Mucosa of descending colon (tissue), 1 donor: ENCODE results near the gene TSC1.

DNA sequence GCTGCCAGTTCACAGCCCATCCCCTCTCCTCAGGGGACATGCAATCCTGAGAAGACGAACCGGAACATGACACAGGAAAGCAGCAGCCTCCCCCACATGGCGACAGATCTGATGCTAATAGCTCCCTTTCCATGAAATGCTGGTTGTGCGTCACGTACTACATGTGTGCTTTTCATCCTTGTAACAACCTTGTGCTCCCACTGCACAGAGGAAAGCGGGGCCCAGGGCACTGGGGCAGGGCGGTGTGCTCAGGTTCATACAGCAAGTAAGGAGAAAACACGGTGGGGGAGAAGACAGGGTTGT lies 67.6 kb downstream of the PRRT1B start:
- PRO-cap: no peak

DNA sequence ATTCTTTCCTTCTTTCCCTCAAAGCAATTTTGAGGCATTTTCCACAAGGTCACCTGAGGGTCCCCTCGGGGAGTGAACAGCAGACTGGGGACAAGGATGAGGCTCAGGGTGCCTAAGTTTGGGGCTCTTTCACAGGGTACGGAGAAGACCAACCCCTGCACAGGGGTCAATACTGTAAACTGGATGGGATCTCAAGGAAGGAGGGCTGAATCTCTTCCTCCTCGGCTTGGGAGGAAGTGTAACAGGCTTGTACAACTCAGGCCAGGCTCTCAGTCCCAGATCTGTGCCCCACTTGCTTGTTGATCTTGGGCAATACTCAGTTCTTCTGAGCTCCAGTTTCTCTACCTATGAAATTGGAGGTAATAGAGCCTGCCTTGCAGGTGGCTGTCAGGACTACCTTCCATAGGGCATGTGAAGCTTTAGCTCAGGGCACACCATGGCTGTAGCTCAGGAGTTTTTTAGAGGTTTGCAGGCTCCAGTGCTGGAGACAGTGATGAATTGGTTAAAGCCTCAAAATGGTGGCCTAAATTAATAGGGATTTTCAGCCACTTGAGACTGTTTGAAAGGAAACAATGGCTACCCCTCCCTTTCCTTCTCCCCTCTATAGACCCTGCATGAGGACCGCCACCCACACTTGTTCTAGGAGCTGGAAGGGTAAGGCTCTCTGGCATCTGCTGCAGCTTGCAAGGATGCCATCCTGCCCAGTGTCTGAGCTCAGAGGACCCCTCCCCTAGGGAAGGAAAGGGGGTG lies 78.7 kb downstream of the PRRT1B start:
- PRO-cap: no peak

DNA sequence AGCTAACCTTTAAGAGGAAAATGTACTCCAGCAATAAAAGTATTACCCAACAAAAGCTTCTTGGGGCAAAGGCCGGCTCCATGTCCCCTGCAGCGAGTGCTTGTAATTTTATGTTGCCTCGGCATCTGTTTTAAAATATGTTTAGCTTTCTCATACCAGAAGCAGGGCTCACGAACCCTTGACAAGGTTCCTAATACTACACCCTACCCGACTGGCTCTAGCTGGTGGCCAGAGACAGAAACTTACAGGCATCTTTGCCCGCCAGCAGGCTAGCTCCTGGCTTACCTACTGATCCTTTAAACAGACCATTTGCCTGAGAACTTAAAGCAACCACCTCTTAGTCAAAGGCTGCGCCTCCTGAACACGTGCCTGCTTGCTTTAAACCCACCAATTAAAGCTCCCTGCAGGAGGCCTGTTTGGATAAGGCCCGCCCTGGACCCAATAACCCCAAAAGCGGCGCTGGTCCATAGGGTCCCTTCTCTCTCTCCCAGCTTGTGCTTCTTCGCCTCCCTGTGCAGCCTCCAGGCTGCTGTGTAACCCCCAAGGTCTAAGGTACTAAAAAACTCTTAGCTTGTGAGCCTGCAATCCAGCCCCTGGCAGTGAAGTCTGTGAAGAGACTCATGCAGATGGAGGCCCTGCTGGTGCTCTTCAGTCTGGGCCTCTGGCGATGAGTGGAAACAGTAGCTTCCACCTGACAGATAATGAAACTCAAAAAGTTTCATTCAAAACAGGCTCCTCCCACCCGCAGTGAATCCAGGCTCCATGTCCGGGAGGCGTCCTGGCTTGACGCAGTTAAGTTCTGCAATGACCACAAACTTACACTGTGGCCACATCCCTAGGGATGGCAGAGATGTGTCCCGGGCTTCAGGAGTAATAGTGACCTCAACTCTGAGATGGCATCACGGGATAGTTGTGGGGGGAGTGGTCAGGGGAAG lies 97.1 kb downstream of the PRRT1B start:
- PRO-cap: unidirectional peak, minus-strand start at position 298 of the sequence; unidirectional peak, minus-strand start at position 673 of the sequence

DNA sequence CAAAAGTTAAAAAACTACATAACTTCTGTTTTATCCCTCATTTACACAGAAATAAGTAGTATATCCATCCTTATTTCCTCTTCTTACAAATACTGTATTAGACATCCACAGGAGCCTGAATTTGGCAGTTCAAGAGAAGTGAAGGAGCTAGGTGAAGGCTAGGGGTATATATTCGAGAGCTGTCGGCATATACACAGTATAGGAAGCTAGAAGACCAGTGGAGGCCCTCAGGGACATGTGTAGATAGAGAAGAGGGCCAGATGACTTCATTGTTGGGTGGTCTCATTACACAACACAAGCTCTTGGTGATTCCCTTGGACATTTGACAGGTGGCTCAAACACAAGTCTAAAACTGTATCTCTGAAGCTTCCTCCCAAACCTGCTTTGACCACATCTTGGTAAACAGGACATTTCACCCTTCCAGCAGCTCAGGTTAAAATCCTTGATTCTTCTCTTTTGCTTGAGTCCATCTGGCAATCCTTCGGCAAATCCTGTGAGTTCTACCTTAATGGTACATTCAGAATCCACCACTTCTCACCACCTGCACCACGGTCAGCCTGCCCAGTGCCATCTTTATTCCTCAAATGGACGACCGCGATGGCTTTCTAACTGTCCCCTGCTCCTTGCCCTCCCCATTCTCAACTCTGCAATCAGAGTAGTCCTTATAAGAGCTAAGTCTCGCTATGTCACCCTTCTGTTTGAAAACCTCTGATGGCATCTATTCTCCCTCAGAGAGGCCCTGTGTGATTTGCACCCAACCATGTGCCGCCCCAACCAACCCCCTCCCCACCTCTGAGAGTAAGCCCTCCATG lies 74.8 kb downstream of the RAPGEF1 start:
- PRO-cap: no peak

- PRO-cap: no peak
Observed at GRCh38 chr9:131667344-131668029, 72.4 kb downstream of the RAPGEF1 start.

DNA sequence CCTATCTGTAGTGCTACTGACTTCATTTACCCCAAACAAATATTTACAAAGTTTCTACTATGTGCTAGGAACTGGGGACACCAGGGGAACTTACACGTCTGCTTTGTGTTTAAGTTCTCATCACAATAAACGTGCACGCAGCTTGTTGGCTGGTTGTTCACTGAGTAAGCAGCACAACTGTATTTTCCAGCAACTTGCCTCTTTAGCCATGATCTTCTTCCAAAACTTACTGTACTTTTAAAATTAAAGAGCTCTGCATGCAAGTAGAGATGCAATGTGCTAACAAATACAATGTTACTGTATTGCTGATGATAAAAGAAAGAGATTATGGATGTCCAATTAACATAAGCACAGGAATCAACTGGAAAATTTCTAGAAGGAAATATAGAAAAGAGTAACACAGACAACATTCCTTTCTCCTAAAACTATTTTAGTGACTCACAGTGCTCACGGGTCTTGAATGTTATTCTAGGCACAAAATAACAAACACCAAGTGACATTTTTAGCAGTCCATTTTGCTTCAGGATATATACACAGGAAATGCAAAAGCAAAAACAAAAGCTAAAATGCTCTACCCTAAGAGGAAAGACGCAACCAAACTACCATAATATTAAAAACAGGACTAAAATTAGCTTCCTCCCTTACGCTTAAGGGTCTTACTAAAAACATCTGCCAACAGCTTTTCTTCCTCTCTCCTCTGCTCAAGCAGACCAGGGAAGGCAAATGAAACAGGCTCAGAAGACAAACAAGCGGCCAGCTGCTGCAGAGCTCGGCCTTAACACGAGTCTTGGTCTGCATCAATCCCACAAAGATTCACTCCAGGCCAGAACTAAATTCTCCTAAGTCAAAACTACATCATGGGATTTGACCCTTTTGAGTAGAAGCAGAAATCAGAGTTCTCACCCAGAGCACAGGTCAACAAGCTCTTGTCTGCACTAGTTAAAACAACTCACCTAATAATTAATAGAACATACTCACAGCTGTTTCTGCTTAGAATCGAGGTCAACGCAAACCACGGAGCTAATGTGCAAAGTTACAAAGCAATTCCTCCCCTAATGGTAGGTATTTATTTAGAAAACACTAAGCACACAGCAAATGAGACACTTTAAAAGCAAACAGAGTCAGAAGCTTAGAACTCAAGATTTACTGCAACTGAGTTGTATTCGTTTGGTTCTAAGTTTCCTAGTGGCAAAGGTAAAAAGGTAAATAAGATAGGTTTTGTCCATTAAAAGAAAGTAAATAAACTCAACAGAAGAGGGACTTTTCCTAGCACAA lies 62.4 kb downstream of the RAPGEF1 start:
- PRO-cap: unidirectional peak, plus-strand start at position 737 of the sequence

DNA sequence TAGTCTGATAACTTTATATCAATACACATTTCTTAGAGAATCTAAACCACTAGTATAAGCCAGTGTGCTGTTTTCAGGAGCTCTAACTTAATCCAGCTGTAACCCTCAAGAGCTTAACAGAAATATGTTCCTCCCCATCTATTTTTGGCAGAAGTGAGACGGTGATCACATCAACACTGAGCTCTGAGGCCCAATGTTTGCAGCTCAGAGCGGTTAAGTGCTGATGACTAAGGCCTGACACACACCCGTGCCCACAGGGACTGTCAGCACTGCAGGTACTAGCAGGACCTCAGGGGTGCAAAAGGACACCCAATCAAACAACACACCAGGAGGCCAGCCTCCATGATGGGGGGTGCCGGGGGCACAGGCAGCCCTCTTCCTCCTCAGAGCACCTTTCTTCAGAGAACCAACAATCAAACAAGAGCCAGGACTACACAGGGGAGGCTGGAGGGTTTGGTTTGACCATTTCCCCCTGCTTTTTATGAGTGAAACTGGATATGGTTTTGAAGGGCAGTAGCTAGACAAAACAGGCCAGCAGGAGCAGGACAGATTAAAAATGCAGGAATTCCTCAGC lies 61.3 kb downstream of the RAPGEF1 start:
- PRO-cap: bidirectional peak, plus-strand start at position 216 of the sequence, minus-strand start at position 178 of the sequence

DNA sequence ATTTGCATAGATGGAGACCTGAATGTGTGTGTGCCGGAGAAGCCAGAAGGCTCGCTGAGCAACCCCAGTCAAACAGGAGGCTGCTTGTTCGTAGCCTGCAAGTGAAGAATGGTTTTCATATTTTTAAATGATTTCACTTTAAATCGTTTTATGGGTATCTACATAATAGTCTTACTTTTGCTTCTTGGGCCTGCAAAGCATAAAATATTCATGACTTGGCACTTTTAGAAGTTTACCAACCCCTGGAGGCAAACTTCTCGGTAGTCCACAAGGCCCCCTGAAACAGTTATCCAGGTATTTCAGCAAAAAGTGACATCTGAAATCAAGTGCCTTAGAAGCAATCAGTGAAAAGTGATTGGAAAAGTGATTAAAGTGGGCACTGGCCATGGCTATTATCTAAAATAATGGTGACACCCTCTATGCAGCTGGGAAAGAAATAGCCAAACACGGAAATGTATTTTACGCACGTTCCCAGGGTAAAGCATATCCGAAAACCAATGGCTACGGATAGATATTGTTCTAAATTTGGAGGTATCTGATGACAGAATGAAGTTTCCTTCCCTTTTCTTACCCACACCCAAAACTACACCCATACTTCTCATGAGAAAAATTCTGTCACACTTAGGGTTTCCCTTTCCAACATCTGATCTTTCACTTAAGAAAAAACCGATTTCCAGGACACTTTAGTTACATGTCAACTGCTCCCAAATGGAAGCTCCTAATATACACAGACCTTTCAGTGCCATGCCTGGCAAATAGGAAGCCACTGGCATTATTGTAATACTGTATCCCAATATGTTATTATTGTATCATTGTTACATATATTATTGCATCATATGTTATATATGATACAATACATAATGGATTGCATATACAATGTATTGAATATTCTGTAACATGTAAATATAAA lies 38.9 kb downstream of the RAPGEF1 start:
- PRO-cap: no peak

- PRO-cap: no peak
Observed at GRCh38 chr9:131989714-131990235, 89.9 kb downstream of the MED27 start.

- PRO-cap: no peak
Observed at GRCh38 chr9:132127696-132128166, 34.1 kb upstream of the NTNG2 start.

DNA sequence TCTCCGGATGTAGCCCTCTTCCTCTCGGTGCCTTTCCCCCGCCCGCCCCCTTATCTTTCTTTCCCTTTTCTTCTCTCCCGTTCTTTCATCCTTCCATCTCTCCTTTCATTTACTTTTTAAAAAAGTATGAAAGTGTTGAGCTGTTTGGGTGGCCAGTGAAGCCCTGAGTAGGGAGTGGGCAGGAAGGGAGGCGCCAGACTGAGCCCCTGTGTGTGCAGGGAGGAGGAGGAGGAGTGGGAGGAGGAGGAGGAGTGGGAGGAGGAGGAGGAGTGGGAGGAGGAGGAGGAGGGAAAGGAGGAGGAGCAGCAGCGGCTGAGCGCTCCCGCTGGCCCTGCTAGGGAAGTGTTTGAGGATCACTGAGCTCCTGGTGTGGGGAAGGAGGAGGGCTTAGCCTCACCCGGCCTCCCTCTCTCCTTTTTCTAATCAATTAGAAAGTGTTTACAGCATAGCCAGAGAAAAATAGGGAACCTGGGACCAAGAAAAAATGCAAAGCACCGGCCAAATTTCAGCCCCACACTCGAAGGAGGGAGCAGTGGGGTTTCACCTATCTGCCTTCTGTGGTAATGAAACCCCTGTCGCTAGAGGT lies 23.8 kb downstream of the NTNG2 start:
- PRO-cap: no peak

GRCh38 chr9:132329251-132329811 lies 25.5 kb downstream of the SETX start:
- PRO-cap: no peak

DNA sequence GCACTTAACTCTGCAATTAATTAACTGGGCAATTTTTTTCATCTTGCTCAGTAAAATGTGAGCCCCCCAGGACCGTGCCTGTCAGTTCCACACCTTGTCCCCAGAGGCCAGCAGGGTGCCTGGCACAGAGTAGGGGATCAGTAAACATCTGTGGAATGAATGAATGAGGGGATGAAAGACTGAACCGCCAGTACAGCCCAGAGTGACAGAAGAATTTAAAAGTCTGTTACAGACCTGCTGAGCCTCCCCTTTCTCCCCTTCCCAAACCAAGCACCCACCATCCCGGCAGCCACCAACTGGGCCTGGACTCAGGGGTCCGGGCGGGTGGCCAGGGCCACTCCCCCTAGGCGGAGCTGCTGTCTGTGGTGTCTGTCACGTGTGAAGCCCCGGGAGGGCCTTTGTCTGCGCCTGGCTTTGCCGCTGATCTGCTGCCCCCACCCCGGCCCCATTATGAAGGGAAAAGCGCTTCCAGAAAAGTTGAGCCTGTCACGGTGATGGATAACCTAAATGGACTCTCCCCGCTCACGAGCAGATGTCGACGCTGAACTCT lies 36.4 kb upstream of the BARHL1 start:
- PRO-cap: no peak

- PRO-cap: unidirectional peak, minus-strand start at chr9:132639484
Observed at GRCh38 chr9:132639206-132639948, 30.4 kb downstream of the DDX31 start.

DNA sequence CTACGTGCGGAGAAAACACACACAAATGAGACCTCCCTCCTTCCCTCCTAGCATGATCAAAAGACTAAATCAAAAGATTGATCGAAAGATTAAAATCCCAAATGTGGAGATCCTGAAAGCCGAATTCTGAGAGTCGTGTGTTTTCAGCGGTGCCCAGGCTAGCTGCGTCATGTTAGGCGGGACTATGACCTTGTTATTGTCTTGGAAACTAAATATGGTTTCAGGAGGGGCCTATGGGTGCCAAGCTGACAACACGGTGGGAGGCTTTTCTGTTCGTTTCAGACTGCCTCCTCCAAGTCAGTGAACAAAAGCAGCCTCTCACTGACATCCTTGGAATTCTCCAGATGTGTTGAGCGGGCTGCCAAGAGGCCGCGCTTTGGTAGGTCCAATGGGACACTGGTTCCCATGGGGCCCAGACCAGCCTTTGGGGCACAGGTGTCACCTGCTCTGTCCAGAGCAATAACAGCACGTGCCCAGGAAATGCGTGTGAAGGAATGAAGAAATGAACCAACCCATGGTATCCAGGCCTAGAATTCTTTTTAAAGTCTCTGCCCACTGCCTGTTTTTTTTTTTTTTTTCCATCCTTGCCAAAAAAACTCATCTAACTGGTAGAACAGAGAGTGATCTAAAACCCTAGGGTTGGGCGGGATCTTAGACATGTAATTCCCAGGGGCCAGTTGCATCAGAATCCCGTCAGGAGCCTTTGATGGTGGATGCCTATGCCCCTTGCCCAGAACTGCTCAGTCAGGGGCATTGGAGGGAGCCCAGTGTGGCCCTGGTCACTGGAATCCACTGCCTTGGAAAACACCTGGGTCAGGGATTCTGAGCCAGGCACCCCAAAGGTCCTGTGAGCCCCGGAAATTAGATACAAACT lies 59.8 kb downstream of the GTF3C4 start:
- PRO-cap: no peak

DNA sequence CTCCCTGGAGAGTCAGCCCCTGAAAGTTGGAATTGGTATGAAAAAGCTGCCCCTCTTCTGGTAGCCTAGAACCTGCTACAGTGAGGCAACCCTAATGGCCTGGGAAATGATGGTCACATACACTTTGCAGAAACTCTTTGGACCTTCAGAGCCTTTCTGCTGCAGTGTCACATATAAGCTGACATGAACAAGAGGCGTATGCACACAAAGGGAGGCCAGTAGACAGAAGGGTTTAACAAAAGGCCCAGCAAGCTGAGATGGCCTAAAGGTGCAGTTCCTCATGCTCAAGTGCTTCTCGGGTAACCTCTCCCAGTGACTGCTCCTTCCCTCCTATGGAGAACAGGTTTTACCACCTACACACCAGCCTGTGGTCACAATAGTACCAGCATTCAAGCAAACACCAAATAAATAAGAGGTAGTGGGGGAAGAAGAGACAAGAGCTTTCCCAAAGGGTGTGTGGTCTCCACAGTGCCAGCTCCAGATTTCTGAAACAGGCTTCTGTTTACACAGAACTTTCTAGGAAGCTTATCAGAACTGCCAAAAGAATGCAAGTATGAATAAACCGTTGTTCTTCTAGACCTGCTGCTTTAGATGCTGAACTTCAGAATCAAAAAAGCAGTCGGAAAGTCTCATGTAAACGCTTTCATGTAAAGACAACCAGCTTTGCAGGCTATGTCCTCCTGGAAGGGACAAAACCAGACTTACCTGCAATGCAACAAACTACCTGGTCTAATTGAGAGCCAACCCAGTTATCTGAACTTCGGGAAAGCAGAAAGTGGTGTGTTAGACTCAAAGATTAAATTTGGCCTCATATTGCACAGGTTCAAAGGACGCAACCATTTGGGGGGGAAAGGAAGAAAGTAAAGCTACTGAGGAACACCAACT lies 16.6 kb downstream of the SPACA9 start:
- PRO-cap: no peak

GRCh38 chr9:132942059-132942305 lies 2.4 kb downstream of the TSC1 start:
- PRO-cap: no peak

- PRO-cap: bidirectional peak, plus-strand start at chr9:132944955, minus-strand start at chr9:132944608
Observed at GRCh38 chr9:132944406-132945223, at the start of gene TSC1. TSS of gene TSC1 (minus strand) at chr9:132944616.

GRCh38 chr9:133029512-133030560 lies 961 bp upstream of the GTF3C5 start:
- PRO-cap: bidirectional peak, plus-strand start at chr9:133030739, minus-strand start at chr9:133030447

DNA sequence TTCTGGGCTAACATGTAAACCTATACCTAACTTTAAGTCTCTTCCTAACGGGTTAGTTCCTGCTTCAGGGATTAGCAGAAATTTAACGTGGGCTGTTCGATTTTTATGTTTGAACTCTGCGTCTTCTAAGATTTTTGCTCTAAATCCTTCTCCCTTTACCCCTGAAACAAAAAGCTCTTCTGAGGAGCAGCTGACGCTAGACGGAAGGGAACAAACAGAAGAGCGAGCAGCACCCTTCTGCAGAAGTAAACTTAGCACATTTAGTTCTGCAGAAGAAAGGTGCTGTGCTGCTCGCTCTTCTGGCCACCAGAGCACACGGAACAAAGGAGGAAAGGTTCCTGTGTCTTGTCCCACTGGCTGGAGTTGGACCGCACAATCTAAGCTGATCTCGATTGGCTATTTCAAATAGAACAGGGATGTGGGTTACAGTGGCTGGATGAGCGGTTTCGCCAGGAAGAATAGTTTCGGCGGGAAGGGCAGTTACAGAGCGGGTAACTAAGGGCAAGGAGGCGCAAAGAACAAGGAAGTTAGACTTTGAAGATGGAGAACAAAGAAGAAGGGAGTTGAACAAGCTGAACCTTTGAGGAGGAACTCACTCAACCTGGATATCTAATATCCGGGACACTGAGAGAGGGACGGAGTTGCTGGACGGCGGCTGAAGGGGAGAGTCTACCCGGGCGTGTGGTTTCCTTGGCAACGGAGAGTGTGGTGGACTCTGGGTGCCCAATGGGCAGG lies 7.0 kb downstream of the GTF3C5 start:
- PRO-cap: no peak